Epidermal melanocyte (primary cell): ENCODE measurements around the genes DTX3 and TSFM.

DNA sequence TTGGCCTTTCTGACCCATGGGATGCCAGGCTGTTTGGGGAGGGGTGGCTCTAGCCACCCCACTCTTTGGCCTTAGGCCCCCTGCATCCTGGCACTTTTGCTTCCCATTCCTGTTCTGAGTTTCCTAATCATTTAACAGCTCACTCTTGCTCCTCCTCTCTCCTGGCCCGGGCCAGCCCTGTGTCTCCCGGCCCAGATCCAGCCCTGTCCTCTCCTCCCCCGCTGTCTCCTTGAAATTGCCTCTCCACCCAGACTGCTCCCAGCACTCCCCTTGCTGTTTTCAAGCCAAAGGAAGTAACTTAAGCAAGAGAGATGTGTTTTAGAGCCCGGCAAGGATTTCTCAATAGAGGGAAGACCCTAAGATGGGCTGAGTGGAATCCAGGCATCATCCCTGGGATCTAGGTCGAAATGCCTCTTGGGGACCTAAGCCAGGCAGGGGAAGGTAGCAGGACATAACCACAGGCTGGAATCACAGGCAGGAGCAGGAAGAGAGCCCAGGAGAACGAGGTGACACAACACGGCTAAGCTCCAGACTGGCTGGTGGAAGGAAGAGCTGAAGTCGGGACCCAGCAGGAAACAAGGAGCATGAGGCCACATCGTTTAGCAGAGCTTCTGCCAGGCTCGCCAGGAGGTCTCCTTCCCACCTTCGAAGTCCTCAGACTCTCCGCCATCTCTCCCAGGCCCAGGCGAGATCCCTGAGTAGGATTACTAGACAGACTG, 21.1 kb downstream of the LRP1 start:
- RRBS = no CpG with 5 or more reads among the region's 13 CpGs

- RRBS = 14% methylated on average over 2 of the region's 18 CpGs
Measured at GRCh38 chr12:57151556-57152485, 23.5 kb downstream of the LRP1 start.

- RRBS = no CpG with 5 or more reads among the region's 13 CpGs
Measured at GRCh38 chr12:57169389-57169860, 41.1 kb downstream of the LRP1 start.

GRCh38 chr12:57193415-57193759, 23.2 kb upstream of the NXPH4 start:
- RRBS = no CpG with 5 or more reads among the region's 12 CpGs

DNA sequence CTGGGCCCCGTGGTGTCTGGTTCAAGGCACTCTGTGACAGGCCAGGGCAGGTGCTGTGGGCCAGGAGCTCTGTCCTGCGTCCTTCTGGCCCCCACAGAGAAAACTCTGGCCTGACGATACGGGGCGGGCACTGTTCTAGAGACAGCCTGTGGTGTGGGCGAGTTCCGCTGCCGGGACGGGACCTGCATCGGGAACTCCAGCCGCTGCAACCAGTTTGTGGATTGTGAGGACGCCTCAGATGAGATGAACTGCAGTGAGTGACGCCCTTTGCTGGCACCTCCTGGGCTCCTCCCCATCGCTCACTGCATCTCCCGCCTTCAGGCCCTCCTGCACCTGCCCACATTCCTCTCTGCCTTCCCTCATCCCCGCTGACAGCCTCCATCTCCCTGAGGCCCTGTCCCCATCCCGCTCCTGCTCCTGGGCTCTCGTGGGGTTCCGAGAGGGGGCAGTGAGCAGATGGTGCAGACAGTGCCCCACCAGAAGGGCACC, 22.8 kb upstream of the NXPH4 start:
- RRBS = no CpG with 5 or more reads among the region's 19 CpGs

DNA sequence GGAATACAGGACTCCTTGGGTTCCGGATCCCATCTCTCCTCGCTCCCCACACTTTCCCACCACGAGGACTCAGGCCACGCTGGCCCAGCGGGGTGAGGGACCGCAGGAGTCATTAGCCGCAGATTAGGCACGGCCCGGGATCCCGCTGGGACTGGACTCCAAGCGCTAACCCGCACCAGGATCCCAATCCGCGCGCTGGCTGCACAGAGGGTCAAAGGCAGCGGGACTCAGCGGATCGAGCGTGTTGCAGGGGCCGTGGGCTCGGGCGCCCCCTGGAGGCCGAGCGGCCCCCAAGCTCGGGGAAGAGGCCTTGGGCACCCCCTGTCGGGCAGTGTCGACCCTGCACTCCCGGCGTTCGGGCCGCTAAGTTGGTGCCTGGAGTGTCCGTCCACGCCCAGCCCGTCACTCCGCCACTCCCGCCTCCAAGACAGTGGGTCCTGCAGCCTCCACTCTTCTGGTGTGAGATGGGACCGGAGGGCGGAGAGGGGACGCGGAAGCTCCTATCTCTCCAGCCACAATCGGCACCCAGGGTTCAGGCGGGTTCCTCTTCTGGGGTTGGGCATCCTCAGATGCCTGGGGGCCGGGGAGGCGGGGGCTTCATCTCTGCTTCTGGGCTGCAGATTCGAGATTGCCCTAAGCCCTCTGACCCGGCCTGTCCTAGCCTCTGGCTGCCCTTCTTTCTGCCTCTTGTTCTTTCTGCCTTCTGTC, 2.2 kb upstream of the NDUFA4L2 start:
- RRBS = 3% methylated on average over 14 of the region's 46 CpGs

DNA sequence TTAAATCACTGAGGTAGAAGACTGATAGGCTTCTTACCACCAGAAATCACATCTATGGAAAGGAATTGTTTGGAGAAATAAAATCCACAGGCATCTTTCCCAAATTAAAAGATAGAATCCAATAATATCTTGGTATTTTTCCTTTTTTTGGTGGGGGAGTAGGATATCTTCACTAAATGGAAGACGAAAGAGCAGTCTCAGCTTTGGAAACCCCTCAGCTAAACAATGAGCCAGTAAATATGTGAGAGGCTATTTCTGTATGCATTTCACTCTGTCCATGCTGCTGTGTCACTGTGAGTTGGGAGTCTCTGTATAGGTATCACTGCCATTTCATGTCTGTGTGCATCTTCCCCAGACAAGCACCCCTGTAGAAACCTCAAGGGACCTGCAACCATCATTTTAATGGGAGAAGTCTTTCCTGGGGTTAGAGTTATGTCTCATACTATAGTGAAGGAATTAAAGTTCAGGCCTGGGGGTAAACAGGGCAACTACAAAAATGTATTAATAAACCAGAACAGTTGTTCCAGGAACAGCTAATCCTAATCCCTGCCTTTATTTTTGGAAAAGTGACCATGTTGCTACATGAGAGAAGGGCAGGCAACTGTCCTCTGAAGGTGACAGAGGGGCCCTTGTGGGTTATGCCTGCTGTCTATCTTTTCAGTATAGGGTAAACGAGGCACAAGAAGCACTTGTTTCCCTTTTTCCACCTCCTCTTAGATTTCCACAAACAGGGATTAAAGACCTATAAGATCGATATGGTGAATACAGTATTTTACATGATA, 11.3 kb upstream of the STAC3 start:
- RRBS = no CpG with 5 or more reads among the region's 3 CpGs

DNA sequence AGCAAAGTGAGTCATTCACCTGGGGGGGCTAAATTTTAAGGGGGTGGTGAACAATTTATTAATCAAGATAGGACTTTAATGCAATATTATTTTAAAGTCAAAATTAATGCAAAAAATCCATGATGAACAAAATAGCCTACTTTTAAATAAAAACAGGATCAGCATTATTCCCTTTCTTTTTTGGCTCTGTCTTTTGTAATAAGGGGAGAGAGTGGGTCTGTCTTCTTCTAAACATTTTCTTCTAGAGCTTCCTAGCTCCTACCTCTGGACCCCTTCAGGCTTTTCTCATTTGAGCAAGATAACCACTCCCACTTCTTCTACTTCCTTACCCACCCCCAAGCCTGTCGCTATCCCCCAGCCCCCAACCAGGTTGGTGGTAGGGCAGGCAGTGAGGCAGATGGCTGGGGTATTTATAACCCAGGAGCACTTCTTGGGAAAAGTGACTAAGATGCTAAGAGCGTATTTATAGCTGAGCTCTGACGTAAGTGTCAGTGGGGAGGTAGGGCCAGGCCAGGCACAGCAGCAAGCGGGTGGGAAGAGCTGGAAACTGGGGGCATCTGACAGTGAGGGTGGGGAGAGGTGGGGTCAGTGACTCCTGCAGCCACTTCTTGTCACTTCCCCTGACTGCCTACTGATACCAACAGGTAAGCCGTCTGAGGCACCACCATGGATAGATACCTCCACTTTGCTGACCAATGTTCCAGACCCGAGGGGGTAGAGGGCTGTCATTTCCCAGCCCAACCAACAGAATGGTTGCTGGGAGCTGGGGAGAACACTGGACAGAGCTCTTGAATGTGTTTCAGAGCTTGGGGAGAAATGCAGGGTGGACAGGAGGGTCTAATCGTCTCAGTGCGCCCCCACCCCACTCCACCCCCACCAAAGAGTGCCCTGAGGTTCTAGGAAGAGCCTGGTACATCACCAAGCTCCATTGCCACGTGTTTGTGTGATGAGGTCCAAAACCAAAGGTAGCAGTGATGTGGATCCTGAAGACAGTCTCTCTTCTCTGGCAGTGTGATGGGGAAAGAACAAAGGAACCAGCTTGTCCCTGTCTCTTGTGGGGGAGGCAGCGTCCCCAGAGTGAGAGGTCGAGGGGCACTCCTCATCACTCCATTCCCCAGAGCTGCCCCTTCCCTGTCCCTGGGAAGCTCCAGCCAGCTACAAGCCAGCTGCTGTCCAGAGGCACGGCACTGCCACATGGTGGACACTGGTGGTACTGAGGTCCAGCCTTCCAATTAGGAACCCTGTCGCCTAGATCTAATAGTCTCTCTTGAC, 2.8 kb upstream of the INHBE start:
- RRBS = no CpG with 5 or more reads among the region's 13 CpGs

DNA sequence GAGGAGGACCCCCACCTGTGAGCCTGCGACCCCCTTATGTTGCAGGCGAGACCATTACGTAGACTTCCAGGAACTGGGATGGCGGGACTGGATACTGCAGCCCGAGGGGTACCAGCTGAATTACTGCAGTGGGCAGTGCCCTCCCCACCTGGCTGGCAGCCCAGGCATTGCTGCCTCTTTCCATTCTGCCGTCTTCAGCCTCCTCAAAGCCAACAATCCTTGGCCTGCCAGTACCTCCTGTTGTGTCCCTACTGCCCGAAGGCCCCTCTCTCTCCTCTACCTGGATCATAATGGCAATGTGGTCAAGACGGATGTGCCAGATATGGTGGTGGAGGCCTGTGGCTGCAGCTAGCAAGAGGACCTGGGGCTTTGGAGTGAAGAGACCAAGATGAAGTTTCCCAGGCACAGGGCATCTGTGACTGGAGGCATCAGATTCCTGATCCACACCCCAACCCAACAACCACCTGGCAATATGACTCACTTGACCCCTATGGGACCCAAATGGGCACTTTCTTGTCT, 1.4 kb downstream of the INHBE start:
- RRBS = no CpG with 5 or more reads among the region's 8 CpGs

DNA sequence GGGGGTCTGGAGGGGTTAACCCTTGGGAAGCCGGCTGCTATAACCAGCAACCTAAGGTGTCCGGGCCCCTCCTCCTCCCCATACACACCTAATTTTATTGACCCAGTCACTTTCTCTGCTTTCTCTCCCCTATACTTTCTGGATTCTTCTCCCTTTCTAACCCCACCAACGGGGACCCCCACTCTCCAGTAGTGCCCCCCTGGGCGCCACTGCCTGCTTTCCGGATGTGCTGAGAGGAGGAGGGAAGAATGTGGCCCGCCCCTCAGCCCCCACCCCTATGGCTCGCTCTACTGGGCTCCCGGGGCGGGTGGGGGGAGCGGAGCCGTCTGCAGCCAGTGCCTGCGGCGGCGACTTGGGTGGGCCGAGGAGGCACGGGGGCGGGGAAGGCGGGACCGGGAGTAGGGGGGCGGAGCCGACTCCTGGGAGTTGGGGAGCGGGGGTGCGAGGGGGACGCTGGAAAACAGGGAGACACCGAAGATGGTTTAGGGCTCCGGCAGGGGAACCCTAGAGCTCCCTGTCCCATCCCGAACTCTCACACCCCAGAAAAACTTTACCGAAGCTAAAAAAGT, 1.9 kb downstream of the GLI1 start:
- RRBS = 6% methylated on average over 15 of the region's 28 CpGs

GRCh38 chr12:57516746-57517735, 3.3 kb downstream of the DDIT3 start:
- RRBS = no CpG with 5 or more reads among the region's 13 CpGs

DNA sequence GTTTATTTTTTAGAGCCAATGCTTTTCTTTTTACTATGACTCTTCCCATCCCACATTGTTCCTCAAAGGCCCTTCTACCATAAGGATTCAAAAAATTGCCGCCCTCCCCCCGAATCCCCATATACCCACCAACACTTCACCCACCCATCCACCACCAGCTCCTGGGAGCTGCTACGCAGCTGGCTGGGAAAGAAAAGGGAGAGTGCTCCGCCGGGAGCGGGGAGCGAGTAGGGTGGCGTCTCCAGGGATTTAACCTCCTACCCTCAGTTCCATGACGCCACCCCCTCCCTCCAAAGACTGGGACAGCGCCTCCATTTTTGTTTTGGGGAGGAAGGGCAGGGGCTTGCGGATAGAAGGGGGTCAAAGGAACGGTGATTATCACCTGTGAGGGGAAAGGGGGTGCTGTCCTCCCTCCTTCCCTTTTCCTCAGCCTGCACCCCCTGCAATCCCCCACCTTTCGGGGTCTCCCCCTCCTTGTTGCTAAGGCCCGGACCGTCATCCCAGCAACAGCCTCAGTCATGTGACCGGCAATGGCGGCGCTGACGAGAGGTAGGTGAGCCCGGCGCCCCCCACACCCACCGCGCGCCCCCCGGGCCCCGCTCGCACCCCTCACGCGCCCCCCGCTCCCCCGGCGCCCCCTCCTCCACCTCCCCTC, at the start of gene DTX3:
Gene DTX3, plus strand, starts transcription at position 515 of the 655 bp plus-strand sequence.
- RRBS = 6% methylated on average over 15 of the region's 32 CpGs

DNA sequence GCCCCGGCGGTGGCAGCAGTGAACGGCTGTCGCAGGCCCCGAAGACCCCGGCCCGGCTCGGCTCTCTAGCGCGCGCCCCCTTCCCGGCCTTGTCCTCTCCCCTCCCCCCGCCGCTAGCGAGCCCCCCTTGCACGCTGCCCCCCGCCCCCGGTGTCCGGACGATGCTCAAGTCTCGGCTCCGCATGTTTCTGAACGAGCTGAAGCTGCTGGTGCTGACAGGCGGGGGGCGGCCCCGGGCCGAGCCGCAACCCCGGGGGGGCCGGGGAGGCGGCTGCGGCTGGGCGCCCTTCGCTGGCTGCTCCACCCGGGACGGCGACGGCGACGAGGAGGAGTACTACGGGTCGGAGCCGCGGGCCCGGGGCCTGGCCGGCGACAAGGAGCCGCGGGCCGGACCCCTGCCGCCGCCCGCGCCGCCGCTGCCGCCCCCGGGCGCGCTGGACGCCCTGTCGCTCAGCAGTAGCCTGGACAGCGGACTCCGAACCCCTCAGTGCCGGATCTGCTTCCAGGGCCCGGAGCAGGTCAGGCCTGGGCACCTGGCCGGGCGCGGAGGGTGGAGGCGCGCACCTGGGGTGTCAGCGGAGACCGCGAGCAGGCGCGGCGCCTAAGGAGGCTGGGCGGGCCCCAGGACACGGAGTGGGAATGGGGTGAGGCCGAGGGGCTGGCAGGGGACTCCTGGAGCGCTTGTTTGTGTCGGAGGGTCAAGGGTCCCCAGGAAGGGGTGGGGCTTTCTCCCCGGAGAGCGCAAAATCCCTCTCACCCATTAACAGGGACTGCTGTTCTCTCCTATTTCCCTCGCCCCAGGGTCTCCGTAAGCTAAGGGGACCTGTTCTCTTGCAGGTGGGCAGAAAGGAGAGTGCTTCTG, 696 bp downstream of the MARCHF9 start:
- RRBS = 3% methylated on average over 49 of the region's 86 CpGs

DNA sequence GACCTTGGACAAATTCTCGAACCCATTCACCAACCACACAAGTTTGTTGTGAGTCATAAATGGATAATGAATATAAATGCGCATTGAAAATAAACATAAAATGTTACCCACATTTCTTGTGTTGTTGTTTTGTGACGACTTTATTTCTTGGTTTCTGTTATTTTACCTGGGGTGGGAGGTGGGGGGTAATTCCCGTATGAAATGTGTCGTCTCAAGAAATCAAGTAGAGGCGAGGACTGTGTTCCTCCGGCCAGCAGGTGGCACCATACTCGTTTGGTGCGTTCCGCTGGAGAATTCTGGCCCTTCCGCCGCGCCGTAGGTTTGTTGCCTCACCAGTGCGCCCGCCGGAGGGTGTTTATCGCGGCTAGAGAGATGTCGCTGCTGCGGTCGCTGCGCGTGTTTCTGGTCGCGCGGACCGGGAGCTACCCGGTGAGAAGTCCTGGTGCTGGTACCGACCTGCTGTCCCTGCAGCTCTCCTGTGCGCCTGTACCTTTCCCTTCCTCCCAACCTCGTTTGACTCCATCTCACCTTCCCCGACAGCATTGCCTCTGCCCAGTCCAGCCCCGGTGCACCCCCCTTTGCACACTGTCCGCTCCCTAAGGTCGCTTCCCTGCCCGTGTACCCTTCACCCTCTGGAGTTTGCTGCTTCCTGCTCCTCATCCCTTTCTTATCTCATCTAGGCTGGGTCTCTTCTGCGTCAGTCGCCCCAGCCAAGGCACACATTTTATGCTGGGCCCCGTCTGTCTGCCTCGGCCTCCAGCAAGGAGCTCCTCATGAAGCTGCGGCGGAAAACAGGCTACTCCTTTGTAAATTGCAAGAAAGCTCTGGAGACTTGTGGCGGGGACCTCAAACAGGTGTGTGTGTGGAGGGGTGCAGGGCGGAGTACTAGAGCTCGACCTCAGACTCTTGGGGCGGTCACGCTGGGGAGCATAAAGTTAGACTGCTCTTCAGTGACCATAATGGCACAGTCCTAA, at the start of gene TSFM:
Gene TSFM, plus strand, starts transcription at position 358 of the 974 bp plus-strand sequence.
- RRBS = 3% methylated on average over 23 of the region's 48 CpGs

DNA sequence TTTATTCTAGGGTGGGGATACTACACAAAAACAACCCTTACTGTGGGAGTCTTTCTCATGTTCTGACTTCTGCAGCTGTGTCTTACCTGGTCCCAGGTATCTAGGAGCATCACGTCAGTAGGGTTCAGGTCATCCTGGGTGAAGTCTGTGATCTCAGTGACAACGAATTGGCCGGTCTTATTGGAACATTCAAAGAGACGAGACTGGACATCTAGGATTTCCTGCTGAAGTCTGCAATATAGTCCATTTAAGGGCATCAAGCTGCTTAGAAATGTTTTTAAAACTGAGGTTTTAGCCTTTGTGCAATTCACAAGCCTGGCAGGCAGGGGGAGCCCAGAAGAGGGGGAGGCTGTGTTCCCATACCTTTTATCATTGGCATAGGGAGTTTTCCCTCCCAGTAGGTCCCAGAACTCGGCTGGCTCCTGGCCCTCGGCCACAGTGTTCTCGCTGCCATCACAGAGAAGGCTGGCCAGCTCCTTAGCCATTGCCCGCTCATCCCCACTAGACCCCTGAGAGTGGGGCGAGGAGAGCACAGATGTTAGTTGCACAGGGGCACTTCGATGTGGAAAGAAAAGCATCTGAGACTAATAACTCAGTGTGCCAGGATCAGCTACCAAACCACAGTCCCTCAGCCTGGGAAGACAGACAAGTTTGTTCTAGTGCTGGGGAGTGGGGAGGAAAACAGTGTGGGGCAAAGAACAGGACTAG, 15.2 kb downstream of the AVIL start:
- RRBS = no CpG with 5 or more reads among the region's 10 CpGs

DNA sequence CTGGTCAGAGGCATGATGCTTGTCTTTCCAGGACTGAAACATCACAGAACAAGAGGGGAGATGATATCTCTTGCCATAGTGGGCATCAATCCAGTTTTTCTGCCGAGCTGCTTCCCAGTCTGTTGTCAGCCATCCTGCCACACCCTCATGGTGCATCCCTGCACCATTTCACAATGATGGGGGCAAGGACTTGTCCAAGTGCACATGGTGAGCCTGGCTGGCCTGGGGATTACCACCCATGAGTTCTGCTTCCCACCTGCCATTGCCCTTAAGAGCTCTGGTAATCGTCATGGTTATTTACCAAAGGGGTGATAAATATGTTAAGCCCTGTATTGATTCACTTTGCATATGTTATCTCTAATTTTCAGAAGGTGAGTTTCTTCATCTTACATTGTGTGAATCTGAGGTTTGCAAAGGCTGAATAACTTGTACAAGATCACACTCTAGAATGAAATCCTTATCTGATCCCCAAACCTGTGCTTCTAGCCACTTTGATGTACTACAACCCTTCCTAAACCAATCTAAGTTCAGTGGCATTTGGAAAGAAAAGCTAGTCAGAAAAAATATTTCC, 2.4 kb downstream of the AVIL start:
- RRBS = no CpG with 5 or more reads among the region's 2 CpGs

- RRBS = no CpG with 5 or more reads among the region's 11 CpGs
Measured at GRCh38 chr12:57819827-57820542, 1.5 kb upstream of the AVIL start.

DNA sequence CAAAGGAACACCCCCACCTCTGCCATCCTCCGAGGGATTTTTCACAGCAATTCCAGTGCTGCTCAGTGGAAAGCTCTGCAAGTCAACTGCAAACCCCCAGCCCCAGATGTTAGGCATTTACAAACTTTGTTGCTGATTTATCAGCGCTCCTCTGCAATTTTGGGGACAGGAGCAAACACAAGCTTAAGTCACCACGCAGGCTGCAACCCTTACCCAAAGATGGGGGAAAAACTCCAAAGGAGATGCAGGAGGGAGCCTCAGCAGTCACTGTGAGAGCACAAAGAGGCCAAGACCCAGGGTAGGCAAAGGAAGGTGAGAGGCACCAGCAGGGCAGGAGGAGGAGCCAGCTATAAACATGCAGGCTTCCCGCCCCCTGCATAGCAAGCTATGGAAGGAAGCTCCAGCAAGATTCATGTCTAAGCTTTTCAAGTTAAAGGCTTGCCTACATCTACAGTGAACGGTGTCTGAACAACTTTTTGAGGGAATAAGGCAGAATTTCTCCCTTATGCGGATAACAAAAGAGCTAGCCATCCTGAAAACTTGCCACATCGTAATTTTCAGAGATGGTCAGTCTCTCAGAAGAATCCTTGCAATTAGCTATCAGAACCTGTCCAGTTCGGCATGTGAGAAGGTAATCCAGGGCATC, 4.0 kb downstream of the CTDSP2 start:
- RRBS = no CpG with 5 or more reads among the region's 8 CpGs

DNA sequence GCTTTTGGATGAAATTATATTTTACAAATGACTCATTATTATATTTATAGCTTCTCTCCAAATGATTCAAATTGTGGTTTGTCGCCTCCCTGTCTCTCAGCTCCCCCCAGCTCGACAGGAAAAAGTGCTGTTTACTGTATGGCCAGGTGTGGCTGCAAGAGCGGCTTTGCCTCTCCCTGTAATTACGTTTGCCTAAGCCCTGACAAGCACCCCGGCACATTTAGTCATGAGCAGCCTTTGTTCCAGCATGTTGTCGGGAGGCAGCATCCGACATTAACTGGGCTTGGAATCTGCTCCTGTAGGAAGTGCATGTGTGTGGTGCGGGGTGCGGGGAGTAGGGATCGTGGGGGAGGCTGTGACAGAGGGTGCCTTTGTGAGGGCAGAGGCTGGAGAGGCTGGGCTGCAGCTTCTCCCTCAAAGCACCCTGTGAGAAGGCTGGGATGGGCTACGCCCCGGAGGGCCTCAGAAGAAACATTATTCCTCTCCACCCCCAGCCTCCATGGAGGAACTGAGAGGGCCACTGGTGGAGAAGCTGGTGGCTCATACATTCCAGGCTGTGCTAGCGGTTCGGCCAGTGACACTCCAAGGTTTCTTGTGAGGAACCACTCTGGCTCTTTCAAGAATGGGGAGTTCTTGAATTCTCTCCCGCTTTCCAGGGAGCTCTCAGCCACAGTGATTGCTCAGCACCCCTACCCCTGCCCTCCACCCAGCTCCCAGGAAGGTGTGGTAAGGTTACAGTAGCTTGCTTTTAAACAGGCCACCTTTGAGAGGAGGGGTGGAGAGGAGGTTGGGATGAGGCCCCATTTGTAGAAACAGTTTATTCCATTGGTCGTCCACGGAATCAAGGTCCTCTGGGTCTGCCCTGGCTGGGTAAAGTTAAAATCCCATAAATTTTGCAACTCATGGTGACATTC, 42.2 kb upstream of the CTDSP2 start:
- RRBS = no CpG with 5 or more reads among the region's 17 CpGs

DNA sequence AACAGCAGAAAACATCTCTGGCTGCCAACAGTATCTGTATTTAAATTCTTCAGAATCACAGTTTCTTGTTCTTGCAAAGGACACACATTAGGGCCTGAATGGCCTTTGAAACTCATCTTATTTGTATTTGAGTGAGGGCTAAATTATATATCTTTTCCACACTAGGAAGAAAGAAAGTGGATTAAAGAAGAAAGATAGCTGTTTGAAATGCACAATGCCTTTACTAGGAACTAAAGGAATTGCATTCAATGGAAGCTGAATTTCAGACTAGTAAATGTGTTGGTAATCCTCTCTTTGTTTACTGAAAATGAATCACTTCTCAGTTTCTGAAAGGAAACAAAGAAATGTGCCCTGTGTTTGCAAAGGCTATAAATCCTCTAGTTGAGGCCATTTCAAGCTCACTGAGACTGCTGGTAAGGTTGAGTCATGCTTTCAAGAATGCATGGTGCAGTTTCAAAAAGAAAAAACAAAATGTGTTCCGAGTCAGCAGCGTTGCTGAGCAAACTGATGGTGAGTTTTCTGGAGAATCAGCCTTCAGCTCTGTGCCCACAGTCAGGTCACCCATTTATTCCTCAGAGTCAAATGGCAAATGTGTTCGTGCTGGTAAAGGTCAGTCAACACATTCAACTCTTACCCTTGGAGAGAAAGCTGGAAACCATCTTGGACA, 484.0 kb downstream of the ATP23 start:
- RRBS = no CpG with 5 or more reads among the region's 3 CpGs